ENCODE data around the genes GLYATL3, DEFB114, TFAP2D, PKHD1 and MCM3.

GRCh38 chr6:46655652-46656201, 3.0 kb downstream of the SLC25A27 start:
- CAGE, long polyA plus RNA, result no peak
- RRBS, result no CpG with 5 or more reads among the region's 7 CpGs

GRCh38 chr6:46920822-46921594, 730 bp downstream of the ADGRF5 start:
- CAGE, long polyA plus RNA, result no peak
- RRBS, result no CpG with 5 or more reads among the region's 11 CpGs

GRCh38 chr6:46947518-46948065, 25.9 kb upstream of the ADGRF5 start:
- CAGE, long polyA plus RNA, result no peak
- RRBS, result no CpG with 5 or more reads among the region's 8 CpGs

GRCh38 chr6:47235861-47236591, 73.7 kb downstream of the TNFRSF21 start:
- CAGE, long polyA plus RNA, result no peak
- RRBS, result no CpG with 5 or more reads among the region's 6 CpGs

GRCh38 chr6:47247016-47248108, 62.3 kb downstream of the TNFRSF21 start:
- CAGE, long polyA plus RNA, result no peak
- RRBS, result no CpG with 5 or more reads among the region's 5 CpGs

- CAGE, long polyA plus RNA, result no peak
- RRBS, result no CpG with 5 or more reads among the region's 3 CpGs
Observed at GRCh38 chr6:47413816-47414414, 63.7 kb upstream of the CD2AP start.

DNA sequence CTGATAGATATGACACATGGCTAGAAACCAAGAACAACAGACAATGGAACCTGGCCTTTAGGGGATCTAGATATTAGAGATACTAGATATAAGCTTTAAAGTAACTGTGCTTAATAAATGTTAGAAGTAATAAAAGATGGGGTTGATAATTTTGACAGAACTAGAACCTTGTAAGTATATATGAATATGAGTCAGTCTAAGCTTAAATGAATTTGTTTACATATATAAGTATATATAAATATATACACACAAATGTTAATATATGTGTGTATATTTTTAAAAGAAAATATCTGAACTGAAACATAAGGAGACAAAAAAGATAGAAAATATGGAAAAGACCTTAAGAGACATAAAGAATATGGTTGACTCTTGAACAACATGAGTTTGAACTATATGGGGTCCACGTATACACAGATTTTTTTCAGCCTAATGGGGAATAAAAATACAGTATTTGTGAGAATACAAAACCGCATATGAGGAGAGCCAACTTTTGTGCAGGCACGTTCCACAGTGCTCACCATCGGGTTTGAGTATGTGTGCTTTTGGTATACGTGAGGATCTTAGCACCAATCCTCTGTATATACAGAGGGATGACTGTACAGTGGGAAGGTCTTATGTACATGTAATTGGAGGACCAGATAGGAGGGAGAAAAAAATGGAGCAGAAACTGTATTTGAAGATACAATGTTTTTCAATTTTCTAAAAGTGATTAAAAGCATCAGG, 108.1 kb upstream of the ADGRF4 start:
- CAGE, long polyA plus RNA, result no peak
- RRBS, result no CpG with 5 or more reads among the region's 5 CpGs

DNA sequence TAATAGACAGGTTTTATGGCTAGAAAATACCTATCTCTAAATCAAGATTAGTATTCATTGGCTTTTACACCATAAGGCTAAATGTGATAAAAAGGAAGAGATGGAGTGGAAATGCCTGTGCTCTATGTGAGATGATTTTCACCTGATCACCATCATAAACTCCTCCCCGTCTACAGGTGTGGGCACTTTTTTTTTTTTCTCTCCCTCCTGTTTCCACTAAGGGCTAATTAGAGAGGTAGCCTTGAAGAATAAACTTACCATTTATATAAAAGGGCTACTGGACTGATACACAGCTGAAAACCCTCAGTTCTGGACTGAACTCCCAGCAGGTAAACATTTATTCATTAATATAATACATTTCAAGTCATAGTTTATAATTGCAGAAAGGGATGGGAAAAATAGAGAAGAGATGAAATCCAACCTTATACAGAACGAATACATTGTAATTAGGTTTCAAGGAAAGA, at the start of gene GLYATL3:
Gene GLYATL3, plus strand, starts transcription at position 210 of the 464 bp plus-strand sequence.
- CAGE, long polyA plus RNA, result no peak
- RRBS, result no CpG with 5 or more reads among the region's 2 CpGs

GRCh38 chr6:49506608-49507002, 6.9 kb downstream of the GLYATL3 start:
- CAGE, long polyA plus RNA, result no peak
- RRBS, result no CpG with 5 or more reads among the region's 4 CpGs

GRCh38 chr6:49593356-49593819, 42.9 kb downstream of the C6orf141 start:
- CAGE, long polyA plus RNA, result no peak
- RRBS, result no CpG with 5 or more reads among the region's 3 CpGs

DNA sequence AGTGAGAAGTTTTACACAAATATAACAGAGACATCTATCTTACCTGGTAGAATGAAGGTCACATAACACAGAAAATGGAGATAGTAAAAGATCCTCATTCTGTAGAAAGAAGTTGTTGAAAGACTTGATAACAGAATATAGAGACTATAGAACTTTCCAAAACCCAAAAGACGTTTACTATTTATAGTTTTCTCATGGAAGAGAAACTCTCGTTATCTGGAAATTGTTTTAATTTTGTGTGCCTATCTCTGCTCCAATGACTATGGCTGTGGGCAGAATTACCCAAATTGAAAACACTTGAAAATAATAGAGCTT, at the start of gene DEFB114:
Gene DEFB114, minus strand, starts transcription at position 157 of the 315 bp plus-strand sequence.
- CAGE, long polyA plus RNA, result no peak
- RRBS, result no CpG with 5 or more reads among the region's 2 CpGs

DNA sequence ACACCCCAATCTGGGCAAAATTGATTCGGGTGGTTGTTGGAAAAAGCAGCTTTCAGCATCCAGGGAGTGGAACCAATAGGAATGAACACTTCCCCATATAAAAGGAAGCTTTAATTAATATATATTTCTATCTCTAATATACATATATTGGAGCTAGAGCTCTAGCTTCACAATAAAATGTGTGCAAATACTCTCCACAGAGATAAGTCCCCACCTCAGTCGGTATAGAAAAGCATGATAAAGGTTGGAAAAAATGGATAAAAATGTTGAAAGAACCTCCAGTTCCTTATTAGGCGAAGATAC, at the start of gene TFAP2D:
Gene TFAP2D, plus strand, starts transcription at position 152 of the 303 bp plus-strand sequence.
- CAGE, long polyA plus RNA, result no peak
- RRBS, result no CpG with 5 or more reads among the region's 3 CpGs

GRCh38 chr6:52087276-52087737, at the start of gene PKHD1:
Gene PKHD1 (minus strand): TSS chr6:52087613.
- CAGE, long polyA plus RNA, result no peak
- RRBS, result no CpG with 5 or more reads among the region's 6 CpGs

- CAGE, long polyA plus RNA, result no peak
- RRBS, result no CpG with 5 or more reads among the region's 2 CpGs
Observed at GRCh38 chr6:52125261-52125677, 37.9 kb upstream of the PKHD1 start.

DNA sequence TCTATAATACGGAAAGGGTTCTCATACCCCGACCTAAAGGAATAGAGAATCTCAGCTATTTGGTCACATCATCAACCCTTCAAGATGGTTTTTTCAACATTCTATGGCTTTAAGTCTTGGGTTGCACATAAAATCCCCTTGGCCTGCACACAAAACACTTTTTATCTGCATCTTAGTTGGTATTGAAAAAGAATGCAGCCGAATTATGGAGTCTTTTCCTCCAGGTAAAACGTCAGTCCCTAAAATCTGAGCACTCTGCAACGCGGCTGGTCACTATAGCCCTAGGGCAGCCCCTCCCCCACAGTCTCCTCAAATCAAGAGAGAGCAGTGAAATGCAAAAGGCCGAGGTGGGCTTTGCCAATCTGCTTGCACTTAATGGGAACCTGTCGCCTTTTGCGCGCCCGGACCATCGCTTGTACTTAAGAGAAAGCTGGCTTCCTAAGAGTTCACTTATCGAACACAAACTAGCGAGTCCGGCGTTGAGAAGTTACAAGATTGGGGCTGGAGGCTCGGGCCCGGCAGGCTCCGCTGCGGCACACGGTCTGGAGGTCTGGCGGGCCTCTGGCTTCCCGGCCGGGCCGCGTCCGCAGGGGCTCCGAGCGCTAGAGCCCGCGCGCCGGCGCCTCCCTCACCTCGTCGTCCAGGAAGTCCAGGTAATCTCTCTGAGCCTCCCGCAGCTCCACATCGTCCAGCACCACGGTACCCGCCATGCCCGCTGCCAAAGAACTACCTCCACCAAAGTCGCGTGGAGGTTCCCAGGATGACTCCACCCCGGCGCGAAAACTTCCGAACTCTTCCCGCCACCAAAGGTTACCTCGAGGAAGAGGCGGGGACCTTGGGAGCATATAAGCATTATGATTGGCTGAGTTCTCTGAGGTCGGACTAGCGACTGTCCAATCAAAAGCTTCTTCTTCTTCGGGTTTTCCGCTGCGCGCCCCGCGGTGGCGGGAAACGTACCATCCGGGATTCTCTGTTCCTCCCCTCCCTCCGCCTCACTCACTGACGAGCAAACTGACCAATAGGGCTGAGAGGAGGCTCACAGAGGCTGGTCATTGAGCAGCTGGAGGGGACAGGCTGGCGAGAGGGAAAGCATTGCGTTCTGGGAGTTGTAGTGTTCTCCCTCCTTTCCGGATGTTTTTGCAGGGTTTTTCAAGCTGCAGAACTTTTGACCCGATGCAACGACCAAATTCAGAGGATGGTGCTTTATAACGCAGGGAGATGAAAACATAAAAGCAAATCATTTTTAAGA, at the start of gene MCM3:
Gene MCM3, minus strand, starts transcription at position 778 of the 1,249 bp plus-strand sequence.
- CAGE, long polyA plus RNA, result no peak
- RRBS, result 1% methylated on average over 16 of the region's 69 CpGs

- CAGE, long polyA plus RNA, result no peak
- RRBS, result no CpG with 5 or more reads among the region's 33 CpGs
Observed at GRCh38 chr6:52403003-52403642, 17.0 kb upstream of the EFHC1 start.

GRCh38 chr6:52499599-52500578, 77.0 kb downstream of the TRAM2 start:
- CAGE, long polyA plus RNA, result no peak
- RRBS, result 90% methylated on average over 3 of the region's 14 CpGs

DNA sequence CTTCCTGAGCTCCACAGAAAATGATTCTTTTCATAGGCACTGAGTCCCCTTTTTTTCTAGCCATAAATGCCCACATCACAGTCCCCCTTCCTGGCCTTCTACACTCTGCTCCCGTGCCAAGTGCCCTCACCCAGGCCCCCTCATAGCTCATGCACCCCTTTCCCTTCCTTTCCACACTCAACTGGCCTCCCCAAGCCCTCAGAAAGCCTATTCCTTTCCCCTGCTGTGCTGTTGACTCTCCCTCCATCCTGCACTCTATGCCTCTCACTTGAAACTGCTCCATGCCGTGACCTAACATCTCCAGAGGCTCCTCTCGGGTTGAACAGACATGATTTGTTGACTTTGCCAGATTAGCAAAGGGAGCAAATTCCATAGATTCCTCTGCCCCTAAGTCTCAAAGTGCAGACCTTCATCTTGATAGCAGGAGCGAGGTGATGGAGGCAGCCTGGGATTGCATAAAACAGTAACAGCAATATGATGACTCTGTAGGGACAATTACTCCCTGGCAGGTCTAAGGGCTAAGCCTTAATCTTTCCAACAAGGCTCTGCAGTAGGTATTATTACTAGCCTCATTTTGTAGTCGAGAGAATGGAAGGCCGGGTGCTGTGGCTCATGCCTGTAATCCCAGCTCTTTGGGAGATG, 12.2 kb upstream of the TRAM2 start:
- CAGE, long polyA plus RNA, result no peak
- RRBS, result no CpG with 5 or more reads among the region's 6 CpGs

DNA sequence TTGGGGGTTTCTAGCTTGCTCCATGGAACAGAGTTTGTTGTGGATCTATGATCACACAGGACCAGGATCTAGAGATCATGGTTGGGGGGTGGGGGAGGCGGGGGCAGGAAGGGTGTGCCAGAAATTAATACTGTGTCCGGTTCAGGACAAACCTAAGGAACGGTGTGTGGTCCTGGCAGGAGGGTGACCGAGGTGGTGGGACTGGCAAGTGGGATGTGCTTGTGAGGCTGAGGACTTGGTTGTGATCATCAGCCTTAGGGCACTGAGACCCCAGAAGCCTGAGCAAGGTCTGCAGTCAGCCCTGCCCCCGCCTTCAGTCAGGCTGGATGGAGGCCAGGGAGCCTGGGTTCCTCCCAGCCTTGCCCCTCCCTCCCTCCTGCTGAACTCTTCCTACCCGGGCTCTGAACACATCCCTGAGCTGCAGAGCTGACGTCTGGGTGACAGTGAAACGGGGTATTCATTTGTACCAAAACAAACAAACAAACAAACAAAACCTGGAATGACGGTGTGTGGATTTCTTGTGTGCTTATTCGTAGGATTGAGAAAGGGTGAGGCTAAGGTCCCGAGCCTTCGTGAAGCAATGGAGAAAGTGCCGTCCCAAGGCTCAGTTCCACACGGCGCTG, 27.7 kb downstream of the GSTA3 start:
- CAGE, long polyA plus RNA, result no peak
- RRBS, result no CpG with 5 or more reads among the region's 15 CpGs

DNA sequence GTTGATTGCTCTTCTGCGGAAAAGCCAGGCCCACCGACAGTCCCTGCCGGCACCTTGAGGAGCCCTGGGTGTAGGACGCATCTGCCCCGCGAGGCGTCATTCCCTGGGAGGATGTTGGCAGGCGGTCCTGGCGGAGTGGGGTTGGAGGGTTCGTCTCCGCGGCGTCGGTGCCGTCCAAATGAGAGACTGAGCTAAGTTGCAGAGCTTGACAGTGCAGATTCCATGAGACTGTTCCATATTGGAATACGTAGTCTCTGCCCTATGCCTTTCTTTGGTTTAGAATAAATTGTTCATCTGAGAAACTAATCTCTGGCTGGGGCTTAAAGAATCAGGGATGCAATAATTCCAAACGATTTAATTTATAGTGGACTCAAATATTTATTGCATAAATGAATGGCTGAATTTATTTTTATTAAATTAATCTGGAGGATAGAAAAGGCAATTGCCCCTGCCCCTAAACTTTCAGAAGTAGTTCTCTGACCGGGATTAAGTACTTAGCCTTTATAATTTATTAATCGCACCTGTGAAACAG, 1.1 kb downstream of the FBXO9 start:
- CAGE, long polyA plus RNA, result no peak
- RRBS, result no CpG with 5 or more reads among the region's 19 CpGs

All from AG04450 (cell line).